ENCODE results near the genes COL15A1, ALDOB and PPP3R2.

DNA sequence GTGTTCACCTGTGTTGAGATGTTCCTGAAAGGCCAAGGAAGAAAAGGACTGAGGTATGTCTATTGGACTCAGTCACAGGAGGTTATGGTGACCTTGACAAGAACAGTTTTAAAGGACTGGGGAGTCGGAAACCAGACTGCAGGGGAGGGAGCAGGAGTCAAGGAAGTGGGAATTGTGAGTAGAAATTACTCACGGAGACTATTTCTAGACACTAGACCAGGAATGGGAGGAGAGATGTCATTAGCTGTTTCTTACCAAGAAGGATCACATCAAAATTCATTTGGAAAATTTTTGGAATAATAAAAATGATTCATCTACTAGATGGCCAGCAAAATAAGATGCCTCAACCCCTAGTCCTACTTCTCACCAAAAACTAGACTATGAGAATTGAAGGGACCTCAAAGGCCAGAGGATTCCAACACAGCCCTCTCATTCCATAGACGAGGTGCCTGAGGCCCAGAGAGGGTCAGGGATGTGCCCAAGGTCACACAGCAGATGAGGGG is 61.4 kb upstream of the COL15A1 start:
- CAGE, long polyA plus RNA, result no peak
- RRBS, result no CpG with 5 or more reads among the region's 3 CpGs

DNA sequence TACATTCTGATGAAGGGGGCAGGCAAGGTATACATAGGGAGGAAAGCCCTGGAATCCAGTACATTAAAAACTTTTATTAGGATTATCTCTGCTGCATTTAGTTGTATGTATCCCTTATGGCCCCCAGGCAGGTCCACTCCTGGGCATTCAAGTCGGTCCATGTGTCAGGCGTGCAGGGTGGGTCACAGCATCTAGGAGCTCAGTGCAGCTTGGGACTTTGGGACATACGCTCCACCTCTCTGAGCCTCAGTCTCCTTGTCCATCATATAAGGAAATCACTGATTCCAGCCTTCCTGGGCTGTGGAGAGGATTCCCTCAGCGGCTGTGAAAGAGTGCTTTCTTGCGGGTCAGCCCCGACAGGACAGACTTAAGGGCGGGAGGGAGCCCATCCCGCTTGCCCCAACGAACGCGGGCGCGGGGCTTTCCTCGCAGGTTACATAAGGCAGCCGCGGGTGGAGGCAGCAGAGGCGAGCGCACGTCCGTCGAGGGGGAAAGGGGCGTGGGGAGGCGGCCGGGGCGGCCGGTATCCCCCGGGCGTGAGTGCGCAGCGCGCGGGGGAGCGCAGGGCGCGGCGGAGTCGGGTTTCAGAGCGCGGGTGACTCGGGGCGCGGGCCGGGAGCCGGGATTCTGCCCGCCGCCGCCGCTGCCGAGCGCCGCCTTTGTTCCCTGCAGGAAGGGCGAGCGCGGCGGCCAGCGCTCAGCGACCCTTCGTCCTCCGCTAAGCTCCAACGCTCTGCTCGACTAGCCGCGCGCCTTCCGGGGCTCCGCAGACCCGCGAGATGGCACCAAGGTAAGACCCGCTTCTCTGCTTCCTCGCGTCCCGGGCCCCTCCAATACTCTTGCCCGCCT is at the start of gene COL15A1:
COL15A1 (plus strand) TSS at position 625 of the 849 bp plus-strand sequence.
- CAGE, long polyA plus RNA, result no peak
- RRBS, result 2% methylated on average over 21 of the region's 73 CpGs

GRCh38 chr9:99057770-99058612 is 46.9 kb upstream of the TGFBR1 start:
- CAGE, long polyA plus RNA, result no peak
- RRBS, result no CpG with 5 or more reads among the region's 7 CpGs

- CAGE, long polyA plus RNA, result no peak
- RRBS, result no CpG with 5 or more reads among the region's 15 CpGs
Measured at GRCh38 chr9:99257505-99258609, 35.8 kb downstream of the SEC61B start.

DNA sequence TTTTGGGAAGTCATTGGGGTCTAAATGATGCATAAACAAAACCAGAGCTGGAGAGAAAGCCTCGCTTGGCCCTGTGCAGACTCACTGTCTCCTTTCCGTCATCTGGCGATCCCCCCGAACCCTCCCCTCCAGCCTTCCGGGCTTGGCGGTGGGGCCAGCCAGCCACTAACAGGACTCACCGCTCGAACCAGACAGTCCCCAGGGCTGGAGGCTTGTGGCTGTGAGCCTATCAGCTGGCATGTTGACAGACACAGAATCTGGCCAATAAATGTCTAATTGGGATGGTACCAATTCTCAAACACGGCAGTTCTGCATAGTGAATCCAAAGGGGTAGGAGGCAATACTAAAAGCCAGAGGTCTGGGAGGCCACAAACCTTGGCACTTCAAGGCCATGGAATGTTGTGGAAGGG is 256.6 kb downstream of the SEC61B start:
- CAGE, long polyA plus RNA, result no peak
- RRBS, result no CpG with 5 or more reads among the region's 9 CpGs

GRCh38 chr9:100427700-100428328 is 871 bp downstream of the MSANTD3 start:
- CAGE, long polyA plus RNA, result no peak
- RRBS, result 2% methylated on average over 3 of the region's 21 CpGs

DNA sequence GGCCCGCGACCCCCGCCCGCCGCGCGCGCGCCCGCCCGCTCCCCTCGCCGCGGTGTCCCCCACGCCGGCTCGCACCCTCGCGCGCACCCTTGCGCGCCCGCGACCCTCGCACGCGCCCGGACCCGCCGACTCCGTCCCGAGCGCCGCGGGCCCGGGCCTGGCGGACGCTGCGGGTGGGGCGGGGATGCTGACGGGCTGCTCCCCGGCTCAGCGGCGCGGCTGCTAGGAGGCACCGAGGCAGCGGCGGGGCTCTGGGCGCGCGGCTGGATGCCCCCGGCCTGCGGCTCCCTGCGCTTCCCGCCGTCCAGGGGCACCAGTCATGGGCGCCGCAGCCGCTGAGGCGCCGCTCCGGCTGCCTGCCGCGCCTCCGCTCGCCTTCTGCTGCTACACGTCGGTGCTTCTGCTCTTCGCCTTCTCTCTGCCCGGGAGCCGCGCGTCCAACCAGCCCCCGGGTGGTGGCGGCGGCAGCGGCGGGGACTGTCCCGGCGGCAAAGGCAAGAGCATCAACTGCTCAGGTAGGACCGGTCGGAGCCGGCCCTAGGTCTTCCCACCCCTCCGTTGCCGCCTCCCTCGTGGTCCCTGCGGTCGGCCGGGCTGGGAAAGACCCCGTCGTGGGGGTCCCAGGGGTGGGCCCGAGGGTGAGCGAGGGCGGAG is 404 bp downstream of the TMEFF1 start:
- CAGE, long polyA plus RNA, result no peak
- RRBS, result 2% methylated on average over 79 of the region's 94 CpGs

DNA sequence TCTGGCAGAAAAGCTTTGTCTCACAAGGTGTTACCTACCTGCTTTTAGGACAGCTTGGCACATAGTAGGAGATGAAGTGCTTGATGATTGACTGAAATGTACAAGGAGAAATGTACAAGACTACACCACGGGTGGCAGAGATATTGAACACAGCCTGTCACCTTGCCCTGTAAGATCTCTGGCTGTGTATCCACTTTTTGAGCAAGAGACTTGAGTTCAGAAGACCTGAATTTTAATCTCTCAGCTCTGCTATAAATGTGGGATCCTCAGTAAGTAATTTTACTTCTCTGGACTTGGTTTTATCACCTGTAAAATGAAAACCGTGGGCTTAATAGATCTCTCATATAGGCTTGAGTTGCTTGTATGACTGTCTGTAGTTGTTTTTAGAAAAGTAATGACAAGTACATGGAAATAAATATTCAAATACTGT is 15.6 kb downstream of the ALDOB start:
- CAGE, long polyA plus RNA, result no peak
- RRBS, result no CpG with 5 or more reads among the region's 2 CpGs

DNA sequence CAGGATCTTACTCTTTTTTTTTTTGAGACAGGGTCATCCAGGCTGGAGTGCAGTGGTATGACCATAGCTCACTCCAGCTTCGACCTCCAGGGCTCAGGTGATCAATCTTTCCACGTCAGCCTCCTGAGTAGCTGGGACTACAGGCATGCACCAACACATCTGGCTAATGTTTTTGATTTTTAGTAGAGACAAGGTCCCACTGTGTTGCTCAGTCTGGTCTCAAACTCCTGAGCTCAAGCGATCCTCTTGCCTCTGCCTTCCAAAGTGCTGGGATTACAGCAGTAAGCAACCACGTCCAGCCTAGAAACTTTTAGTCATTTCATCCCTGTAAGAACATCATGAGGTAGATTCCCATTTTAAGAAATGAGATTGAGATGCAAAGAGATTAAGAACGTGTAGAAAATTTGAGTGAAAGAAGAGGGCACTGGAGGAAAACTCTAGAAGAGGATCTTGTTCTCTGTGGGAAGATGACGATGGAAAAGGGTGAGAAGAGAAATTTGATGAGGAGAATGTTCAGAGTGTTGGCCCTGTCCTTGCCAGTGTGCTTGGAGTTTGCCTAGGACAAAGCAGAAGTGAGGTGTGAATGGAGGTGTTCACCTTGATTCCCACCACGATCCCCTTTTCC is 6.3 kb downstream of the ALDOB start:
- CAGE, long polyA plus RNA, result no peak
- RRBS, result no CpG with 5 or more reads among the region's 7 CpGs

DNA sequence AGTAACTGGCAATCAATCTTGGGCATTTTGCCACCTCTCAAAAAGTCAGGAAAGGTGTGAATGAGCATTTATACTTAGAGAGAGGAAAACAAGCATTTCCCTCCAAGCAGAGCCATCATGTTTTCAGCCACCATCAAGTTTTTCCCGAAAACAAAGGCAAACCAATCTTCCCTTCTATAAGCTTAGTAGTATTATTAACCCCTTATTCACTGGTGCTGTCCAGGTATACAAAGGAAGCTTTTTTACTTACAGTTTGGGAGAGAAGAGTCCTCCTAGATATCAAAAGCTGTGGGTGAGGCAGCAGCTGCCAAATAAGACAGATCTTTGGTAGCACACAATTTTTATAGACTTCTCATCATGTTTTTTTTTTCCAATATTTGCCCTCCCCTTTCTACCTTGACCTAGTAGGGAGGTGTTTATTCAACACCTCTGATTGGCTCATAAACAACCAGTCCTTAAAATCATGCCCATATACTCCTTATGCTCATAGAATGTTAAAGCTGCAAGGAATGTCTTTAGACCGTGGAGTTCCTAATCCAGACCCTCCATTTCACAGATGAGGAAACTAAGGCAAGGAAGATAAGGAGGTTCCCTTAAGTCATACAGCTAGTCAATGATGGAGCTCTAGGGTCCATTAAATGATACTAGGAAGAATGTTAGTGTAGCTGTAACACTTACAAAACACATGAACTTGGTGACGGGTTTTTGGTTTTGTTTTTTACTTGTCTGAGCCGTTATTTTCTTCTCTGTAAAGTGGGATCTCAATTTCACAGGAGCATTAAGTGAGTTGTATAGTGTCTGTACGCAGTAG is at the start of gene ALDOB:
ALDOB (minus strand) TSS at position 316 of the 811 bp plus-strand sequence.
- CAGE, long polyA plus RNA, result no peak
- RRBS, result no CpG with 5 or more reads among the region's 5 CpGs

DNA sequence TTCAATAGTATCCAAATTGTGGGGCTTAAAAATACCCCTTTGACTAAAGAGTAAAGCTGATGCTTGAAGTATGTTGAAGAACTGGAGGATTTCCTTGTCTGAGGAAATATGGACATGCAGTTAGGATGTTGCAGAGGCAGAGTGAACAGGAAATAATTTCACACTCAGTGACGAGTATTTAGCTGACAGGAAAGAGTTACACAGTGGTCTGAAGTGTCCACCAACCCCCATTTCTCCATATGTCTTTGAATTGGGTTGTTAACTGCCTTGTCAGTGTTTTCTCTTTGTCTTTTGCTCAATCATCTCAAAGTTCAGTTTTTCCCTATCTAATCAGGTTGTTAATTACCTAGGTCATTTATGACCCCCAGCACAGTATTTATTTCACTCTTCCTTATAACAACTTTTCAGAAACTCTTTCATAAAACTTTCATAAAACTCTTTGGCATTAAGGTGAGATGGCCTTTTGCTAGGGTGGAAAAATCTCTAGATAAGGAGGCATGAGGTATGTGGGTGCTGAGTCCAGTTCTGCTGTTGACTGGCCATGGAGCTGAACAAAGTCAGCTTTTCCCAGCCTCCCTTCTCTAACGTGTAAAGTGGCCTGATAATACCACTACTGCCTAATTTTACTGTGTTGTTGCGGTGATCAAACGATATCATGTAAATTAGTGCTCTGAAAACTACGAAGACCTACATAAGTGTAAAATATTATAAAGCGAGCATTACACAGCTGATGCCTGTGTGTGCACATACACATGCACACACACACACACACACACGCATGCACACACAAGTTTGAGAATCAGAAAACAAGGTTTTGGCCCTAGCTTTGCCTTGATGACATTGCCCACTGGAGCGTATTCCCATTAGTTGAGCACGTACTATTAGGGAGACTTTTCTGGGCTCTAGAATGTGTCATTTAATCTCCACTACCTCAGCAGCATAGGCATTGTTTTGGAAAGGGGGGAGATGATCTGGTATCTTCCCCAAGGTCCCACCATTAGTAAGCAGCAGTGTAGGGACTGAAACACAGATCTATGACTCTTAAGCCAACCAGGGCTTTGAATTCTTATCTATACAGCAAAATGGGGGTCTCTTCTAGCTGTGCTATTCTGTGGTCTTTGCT is 5.4 kb upstream of the ALDOB start:
- CAGE, long polyA plus RNA, result no peak
- RRBS, result no CpG with 5 or more reads among the region's 9 CpGs

GRCh38 chr9:101553892-101554205 is 20.2 kb downstream of the RNF20 start:
- CAGE, long polyA plus RNA, result no peak
- RRBS, result no CpG with 5 or more reads among the region's 3 CpGs

DNA sequence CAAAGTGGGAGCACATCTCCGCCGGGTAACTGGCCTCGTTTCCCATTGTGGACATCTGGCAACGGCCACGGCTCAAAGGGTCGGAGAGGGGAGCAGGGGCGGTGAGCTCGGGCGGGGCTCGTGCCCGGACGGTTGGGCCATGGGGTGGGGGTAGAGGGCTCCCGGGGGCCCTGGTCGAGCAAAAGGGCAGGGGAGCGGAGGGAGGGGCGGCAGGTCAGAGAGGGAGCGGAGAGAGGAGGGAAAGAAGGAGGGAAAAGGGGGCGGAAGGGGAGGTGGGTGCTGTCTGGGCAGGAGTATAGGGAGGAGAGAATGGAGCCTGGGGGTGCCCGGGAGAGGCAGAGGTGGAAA is at the start of gene PPP3R2:
PPP3R2 (minus strand) TSS at position 94 of the 348 bp plus-strand sequence.
- CAGE, long polyA plus RNA, result no peak
- RRBS, result 78% methylated on average over 8 of the region's 19 CpGs

DNA sequence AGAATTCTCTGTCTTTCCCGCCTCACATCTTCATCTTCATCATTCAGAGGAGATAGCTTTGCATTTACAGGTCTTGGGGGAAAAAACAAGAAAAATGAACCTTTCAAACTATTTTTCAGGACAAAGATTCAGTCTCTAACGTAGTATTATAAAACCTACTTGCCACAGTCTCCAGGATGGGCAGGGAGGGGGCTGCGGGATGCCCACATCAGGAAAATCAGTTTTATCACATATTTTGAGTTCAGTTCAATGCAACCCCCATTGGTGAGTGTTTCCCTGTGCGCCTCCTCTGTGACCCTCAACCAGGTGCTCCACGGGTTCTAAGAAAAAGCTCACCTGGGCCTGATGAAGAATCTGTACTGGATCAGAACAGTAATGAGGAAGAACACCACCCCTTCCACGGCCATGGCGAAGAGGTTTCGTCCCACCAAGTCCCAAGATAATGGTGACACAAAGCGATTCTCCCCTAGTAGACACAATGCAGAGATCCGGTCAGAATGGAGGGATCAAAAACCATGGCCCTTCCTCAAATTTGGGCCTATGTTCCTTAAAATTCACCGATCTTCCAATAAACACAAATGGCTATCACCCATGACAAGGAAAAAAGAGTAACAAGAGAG is 29.0 kb downstream of the NIPSNAP3B start:
- CAGE, long polyA plus RNA, result no peak
- RRBS, result no CpG with 5 or more reads among the region's 11 CpGs

- CAGE, long polyA plus RNA, result no peak
- RRBS, result no CpG with 5 or more reads among the region's 16 CpGs
Measured at GRCh38 chr9:104816932-104817849, 53.3 kb downstream of the NIPSNAP3B start.

- CAGE, long polyA plus RNA, result no peak
- RRBS, result no CpG with 5 or more reads among the region's 4 CpGs
Measured at GRCh38 chr9:104905848-104906367, 22.0 kb downstream of the ABCA1 start.

DNA sequence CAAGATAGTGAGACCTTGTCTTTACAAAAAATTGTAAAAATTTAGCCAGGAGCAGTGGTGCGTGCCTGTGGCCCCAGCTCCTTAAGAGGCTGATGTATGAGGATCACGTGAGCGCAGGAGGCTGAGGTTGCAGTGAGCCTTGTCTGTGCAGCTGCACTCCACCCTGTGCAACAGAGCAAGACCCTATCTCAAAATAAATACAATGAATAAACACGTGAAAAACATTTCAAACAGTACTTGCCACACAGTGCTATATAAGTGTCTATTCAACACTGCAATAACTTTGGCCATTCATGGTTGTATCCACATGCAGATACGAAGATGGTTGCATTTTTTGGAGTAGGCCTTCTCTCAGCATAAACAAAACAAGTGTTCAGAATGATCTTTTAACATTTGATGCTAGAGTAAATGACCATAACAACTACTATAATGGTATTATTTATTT is 4.1 kb downstream of the ABCA1 start:
- CAGE, long polyA plus RNA, result no peak
- RRBS, result no CpG with 5 or more reads among the region's 5 CpGs

- CAGE, long polyA plus RNA, result no peak
- RRBS, result no CpG with 5 or more reads among the region's 4 CpGs
Measured at GRCh38 chr9:104993023-104993554, 65.1 kb upstream of the ABCA1 start.

GRCh38 chr9:105062535-105062823 is 134.5 kb upstream of the ABCA1 start:
- CAGE, long polyA plus RNA, result no peak
- RRBS, result no CpG with 5 or more reads among the region's 3 CpGs

GRCh38 chr9:105245490-105245625 is 907 bp downstream of the SLC44A1 start:
- CAGE, long polyA plus RNA, result no peak
- RRBS, result 3% methylated on average over 5 of the region's 12 CpGs